OVCAR3 (cell line): ENCODE measurements around a stretch of chr7.

- RRBS = no CpG with 5 or more reads among the region's 7 CpGs
Measured at GRCh38 chr7:13057352-13058112, 370.1 kb downstream of the ARL4A start.

GRCh38 chr7:14761481-14761944 lies 141.0 kb downstream of the DGKB start:
- RRBS = no CpG with 5 or more reads among the region's 3 CpGs

DNA sequence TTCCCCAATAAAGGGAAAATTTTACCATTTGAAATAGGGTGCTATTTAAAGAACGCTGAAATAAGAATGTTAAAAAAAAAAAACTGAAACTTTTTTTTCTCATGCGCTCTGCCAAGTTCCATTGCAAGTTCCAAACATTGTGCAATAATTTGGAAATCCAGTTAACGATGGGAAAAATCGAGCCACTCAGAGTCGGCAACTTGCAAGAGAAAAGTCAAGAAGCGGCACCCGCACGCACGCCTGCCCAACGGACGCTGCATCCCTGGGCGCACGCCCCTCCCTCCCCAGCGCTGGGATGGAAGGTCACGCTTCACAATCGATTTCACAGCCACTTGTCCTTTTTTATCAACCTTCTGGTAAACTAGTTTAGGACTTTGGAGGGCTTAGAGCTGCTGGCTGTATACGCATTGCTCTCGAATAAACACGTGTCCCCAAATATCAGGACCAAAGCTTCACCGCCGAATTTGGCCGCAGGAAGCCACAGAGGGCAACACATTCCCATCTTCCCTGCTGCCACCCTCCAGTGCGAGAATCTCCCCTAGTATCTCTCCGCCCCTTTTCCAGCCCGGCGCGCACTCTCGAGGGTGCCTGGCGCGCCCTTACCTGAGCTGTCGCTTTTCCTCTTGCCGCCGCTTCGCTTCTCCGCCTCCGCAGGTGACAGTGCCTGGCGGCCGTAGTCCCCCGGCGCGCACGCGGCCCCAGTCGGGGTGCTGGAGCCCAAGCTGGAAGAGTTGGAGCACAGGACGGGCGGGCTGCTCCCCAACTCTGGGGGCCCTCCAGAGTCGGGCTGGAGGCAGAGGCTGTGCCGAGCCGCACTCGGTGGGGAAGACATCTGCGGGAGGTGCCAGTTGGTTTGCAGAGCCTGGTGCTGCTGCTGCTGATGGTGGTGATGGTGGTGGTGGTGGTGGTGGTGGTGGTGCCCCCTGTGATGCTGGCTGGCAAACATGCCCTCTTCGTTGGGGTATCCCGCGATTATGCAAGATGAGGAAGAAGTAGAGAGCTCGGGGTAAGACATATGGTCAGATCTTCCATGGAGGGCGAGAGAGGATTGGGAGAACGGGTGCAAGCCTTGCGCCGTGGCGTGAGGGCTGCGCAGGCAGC lies 850 bp downstream of the MEOX2 start:
- RRBS = 4% methylated on average over 10 of the region's 61 CpGs

DNA sequence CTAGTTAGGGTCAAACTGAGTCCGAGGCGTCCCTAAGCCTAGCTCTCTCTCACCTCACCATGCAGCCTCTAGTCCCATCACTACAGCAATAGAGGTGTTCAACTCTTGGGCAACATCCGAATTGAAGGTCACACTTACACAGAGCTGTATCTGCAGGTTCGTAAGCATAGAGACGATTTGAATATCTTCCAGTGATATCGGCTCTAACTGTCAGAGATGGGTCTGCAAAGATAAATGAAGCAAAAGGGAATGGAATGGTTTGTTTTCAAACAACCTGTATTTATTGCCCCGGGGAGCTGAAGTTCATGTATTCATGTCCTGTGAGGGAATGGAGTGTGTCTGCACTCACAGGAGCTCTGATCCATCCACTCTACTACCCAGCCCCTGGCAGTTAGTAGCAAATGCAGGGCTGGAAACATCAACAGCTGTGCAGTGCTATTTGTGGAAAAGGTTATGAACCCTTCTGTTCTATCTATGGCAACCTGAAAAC lies 10.0 kb downstream of the AGR2 start:
- RRBS = no CpG with 5 or more reads among the region's 7 CpGs

- RRBS = no CpG with 5 or more reads among the region's 3 CpGs
Measured at GRCh38 chr7:17131896-17132472, 166.5 kb upstream of the AHR start.

DNA sequence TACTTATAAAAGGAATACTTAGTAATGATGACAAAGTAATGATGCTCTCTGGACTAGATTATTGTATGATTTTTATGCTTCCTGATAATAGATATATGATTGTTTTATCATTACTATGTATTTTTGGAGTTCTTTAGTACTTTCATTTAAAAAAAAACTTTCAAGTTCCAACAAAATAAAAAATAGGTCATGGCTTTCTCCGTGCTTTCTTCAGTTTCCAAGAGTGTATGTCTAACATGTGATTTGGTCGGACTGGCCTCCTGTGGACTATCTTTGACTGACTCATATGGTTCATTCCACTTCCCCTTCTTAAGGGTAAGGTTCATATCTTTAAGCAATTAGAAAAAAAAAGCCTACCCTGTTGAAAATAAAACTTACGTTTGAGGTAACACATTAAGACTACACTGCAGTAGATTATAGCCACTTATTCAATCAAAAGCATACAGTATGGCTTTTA lies 112.8 kb upstream of the AHR start:
- RRBS = no CpG with 5 or more reads among the region's 3 CpGs

GRCh38 chr7:17486883-17487209 lies 188.4 kb downstream of the AHR start:
- RRBS = no CpG with 5 or more reads among the region's 1 CpG

GRCh38 chr7:17618329-17619103 lies 320.1 kb downstream of the AHR start:
- RRBS = no CpG with 5 or more reads among the region's 7 CpGs

DNA sequence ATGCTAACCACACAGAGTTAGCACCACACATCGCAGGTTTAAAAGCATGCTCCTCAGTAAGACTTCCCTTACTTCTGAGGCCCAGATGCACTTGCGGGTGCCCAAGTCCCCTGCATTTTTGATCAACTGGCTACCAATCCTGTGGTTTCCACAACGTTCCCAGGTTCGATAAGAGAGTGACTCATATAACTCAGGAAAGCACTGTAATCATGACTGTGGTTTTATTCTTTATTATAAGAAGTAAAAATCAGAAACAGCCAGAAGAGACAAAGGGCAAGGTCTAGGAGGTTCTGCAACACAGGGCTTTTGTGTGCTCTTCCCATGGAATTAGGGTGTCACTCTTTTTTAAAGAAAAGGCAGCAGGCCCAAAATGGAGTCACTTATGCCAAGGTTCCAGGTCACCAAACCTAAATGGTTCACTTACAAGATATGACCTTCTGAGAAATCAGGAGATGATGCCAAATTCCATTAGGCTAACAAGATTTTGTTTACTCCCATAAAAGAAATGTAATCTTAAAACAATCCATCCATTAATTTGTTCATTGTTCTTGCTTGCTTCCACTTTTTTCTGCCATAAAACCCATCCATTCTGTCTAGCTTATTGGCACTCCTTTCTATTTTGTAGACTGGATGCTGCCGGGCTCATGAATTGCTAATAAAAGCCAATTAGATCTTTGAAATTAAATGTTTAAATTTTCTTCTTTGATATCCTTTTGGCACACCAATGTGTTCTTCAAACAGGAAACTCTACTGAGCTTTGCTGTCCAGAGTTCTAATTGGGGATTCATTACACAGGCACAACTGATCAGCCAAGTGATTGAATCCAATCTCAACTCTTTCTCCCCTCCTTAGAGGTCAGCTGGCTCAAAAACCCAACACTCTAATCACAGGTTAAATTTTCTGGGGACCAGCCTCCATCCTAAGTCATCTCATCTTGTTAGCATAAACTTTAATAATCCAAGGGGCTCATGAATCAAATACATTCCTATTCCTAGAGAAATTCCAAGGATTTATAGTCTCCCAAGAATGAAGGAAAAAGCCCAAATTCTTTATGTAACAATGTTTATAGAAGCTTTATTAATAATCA lies 158.0 kb downstream of the SNX13 start:
- RRBS = no CpG with 5 or more reads among the region's 5 CpGs

- RRBS = no CpG with 5 or more reads among the region's 1 CpG
Measured at GRCh38 chr7:17861887-17862299, 78.4 kb downstream of the SNX13 start.

DNA sequence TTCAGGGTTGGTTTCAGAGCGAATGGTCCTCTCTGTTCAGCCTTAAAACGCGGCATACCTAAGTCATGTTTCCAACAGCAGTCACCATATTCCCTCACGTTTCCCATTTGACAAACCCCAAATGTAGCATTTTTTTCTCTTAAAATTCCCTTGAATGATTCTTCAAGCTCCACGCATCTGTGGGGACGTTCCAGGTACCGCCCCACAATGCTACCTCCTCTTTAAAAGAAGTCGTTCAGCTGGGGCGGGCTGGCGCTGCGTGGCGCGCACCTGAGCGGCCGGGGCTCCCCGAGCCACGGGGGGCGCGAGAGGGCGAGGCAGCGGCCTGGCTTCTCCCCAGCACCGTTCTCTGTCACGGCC lies 58.4 kb upstream of the PRPS1L1 start:
- RRBS = no CpG with 5 or more reads among the region's 23 CpGs

DNA sequence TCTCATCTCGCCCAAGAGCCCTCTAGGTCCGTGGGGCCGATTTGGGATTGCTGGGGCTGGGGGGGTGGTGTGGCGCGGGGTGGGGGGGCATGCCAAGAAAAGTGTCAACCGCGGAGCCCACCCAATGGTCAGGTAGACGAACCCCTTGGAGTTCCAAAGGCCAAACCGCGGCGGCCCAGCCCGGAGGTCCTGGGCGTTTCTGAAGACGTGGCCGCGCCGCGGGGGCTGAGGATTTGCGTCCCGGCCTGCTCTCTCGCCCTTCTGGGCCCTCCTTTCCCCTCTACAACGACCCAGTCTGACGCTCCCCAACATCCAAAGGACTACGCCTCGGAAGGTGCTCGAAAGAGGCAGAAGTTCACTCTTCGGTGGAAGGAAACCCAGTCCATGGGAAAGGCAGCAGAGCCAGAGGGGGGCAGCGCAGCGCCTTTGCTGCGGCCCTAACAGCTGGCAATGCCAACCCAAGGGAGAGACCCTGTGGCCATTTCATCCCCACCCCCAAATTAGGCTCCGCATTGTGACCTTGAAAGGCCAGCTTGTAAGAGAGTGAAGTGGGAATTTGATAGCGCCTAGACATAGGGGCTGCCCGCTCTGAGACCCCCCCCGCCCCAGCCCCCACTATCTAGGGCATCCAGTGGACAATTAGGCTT lies 766 bp upstream of the TWIST1 start:
- RRBS = 20% methylated on average over 9 of the region's 34 CpGs

GRCh38 chr7:20213843-20214875 lies 3.0 kb downstream of the MACC1 start:
- RRBS = no CpG with 5 or more reads among the region's 6 CpGs

- RRBS = no CpG with 5 or more reads among the region's 4 CpGs
Measured at GRCh38 chr7:20220819-20221688, 3.9 kb upstream of the MACC1 start.

GRCh38 chr7:20560559-20561040 lies 54.9 kb upstream of the ABCB5 start:
- RRBS = no CpG with 5 or more reads among the region's 13 CpGs

- RRBS = no CpG with 5 or more reads among the region's 20 CpGs
Measured at GRCh38 chr7:21898158-21899003, 47.3 kb downstream of the CDCA7L start.

GRCh38 chr7:22121823-22122638 lies 176.3 kb upstream of the CDCA7L start:
- RRBS = no CpG with 5 or more reads among the region's 8 CpGs

DNA sequence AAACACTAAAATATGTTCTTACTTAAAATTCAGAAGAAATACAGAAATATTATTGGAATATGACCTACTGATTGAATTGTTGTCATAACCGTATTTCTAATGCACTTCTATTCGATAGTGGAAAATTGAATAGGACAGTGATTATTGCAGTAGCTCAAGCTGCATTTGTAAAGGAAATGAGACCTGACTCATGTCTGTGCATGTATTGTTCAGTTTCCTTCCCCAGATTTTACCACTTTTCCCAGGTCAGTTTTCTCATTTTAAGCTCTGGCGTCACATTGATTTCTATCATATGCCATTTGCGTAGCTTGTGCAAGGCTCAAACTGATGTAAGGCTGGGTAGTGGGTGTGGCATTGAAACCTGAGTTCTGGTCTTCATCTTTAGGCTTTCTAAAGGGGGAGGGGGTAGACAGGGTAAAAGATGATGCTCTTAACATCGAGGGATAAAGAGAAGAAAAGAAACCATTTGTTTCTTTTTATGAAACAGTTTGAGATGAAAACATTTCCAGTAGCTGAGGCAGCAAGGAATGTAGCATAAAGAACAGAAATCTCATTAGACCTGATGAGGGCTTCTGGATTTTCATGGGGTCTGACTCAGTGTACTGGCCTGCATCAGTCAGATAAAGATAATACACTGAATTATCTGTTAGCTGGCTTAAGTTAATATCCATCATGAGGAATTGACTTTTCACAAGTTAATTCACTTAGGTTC lies 182.2 kb upstream of the CDCA7L start:
- RRBS = no CpG with 5 or more reads among the region's 5 CpGs